ENCODE data around the genes PUS7L and TWF1.

DNA sequence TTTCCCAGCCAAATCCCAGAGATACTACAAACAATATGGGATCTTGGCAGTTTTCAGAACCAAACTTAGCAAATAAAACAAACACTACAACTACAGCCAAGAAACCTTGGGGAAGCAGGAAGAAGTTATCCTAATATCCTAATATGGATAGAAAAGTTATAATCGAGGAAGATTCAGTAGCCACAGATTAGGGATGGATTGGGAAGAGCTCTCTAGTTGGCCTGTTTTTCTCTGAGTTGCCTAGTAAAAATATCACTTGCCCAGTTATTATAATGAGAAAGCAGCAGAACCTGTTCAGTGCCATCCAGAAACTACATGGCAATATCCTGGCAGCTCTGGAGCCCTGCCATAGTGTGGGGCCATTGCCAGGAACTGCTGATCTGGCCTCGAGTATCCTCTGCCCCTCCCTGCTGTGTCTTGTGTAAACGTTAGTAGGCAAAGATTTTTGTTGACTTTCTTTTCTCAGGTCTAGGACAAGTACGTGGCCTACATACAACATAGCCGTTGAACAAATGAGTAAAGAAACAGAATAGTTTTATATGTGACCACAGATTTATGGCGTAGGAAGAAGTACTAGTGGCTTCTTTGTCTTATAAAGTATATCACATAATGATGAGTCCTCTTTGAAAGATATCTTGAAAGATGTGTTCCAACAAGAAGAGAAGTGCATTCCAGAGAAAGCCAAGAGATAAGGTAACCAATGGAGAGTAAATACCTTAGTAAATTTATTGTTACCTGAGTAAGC is 193.3 kb downstream of the SLC2A13 start:
- PRO-cap, 2 experiments: no peak in any of the 2 experiments
- RAMPAGE, long total RNA, 5 experiments: no peak in any of the 5 experiments

DNA sequence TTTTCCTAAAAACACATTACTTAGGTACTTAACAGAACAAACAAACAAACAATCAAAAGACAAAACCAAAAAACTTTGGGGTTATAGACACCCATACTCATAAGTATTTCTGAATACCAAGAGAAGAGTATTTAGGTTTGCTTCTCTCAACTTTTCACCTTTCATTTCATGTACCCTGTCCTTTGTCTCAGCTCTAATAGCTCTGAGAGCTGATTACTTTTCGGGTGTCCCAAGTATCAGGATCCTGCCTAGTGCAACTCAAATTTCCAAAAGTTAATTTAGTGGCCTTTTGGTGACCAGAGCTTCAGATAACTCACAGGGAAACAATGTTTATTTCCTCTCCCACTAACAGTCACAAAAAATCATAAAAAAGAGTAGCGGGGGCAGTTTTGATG is 826 bp upstream of the LRRK2 start:
- PRO-cap, 2 experiments: no peak in any of the 2 experiments
- RAMPAGE, long total RNA, 5 experiments: no peak in any of the 5 experiments

- PRO-cap, 2 experiments: no peak in any of the 2 experiments
- RAMPAGE, long total RNA, 5 experiments: no peak in any of the 5 experiments
Observed at GRCh38 chr12:40243390-40243726, 18.6 kb downstream of the LRRK2 start.

DNA sequence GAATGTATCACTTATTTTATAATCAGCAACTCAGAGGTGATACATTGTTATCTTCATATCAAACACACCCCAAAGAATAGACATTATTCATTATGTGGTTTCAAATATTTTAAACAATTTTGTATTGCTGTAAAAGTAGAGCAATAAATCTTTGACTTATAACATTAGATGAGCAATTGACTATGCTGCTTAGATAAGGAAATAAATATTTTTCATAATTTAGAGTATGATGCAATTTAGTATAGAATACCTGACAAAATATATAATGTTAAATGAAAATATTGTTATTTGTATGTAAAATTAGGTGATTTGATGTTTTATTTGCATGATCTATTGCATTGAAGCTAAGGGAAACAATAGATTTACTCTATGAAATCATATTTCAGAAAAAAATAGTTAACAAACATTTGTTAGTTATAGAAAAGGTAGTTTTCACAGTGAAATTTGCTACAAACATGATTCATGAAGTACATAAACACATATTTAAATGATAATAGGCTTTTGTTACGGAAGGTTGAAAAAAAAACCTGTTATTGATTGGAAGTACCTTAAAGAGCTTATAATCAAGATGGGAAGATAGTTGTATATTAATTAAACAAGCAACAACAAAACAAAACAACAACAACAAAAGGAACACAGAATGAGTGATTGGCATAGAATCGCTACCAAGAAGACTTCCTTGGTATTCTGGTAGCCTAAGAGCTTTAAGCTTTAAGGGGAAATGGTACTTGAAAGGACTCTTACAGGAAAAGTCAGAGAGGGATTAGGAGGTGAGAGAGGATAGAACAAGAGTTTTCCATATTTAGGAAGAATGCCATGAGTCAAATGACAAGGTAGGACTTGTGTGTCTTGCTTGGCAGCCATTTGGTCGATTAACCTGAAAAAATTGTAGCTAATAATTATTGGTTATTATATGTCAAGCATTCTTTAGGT is 14.8 kb downstream of the PDZRN4 start:
- PRO-cap, 2 experiments: no peak in any of the 2 experiments
- RAMPAGE, long total RNA, 5 experiments: no peak in any of the 5 experiments

- PRO-cap, 2 experiments: peak in 2 of 2 experiments; most common minus-strand start chr12:41212960 (in 2)
- RAMPAGE, long total RNA, 5 experiments: no peak in any of the 5 experiments
Observed at GRCh38 chr12:41212551-41213161, 24.5 kb downstream of the PDZRN4 start.

DNA sequence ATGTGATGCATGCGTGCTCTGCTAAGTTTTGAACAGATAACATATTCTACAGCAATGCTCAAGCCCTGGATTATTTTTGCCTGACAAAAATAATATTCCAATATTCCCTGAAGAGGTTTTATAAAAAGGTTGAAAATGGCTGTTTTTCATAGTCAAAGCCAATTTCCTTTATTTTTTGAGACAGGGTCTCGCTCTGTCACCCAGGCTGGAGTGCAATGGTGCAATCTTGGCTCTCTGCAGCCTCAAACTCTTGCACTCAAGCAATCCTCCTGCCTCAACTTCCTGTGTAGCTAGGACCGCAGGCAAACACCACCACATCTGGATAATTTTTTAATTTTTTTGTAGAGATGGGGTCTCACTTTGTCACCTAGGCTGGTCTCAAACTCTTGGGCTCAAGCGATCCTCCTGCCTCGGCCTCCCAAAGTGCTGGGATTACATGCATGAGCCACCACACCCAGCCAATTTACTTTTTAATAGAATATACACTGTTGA is 62.3 kb downstream of the GXYLT1 start:
- PRO-cap, 2 experiments: no peak in any of the 2 experiments
- RAMPAGE, long total RNA, 5 experiments: no peak in any of the 5 experiments

- PRO-cap, 2 experiments: no peak in any of the 2 experiments
- RAMPAGE, long total RNA, 5 experiments: no peak in any of the 5 experiments
Observed at GRCh38 chr12:42084282-42084986, 60.2 kb downstream of the GXYLT1 start.

GRCh38 chr12:42422162-42422680 is 96.3 kb downstream of the PPHLN1 start:
- PRO-cap, 2 experiments: peak in 1 of 2 experiments; most common plus-strand start chr12:42422554 (in 1); most common minus-strand start chr12:42422353 (in 1)
- RAMPAGE, long total RNA, 5 experiments: no peak in any of the 5 experiments

DNA sequence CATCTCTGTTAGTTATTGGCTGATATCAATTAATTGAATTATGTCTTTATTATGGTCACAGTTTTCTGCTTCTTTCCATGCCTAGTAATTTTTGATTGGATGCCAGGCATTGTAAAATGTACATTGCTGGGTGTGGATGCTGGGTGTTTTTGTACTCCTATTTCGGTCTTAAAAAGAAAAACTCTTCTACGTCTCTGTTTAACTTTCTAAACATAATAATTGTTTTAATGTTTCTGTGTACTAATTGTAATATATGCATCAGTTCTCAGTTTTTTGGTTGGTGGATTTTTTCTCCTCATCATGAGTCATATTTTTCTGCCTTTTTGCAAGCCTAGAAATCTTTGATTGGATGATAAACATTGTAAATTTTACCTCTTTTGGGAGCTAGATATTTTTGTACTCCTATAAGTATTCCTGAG is 296.2 kb upstream of the PRICKLE1 start:
- PRO-cap, 2 experiments: no peak in any of the 2 experiments
- RAMPAGE, long total RNA, 5 experiments: no peak in any of the 5 experiments

DNA sequence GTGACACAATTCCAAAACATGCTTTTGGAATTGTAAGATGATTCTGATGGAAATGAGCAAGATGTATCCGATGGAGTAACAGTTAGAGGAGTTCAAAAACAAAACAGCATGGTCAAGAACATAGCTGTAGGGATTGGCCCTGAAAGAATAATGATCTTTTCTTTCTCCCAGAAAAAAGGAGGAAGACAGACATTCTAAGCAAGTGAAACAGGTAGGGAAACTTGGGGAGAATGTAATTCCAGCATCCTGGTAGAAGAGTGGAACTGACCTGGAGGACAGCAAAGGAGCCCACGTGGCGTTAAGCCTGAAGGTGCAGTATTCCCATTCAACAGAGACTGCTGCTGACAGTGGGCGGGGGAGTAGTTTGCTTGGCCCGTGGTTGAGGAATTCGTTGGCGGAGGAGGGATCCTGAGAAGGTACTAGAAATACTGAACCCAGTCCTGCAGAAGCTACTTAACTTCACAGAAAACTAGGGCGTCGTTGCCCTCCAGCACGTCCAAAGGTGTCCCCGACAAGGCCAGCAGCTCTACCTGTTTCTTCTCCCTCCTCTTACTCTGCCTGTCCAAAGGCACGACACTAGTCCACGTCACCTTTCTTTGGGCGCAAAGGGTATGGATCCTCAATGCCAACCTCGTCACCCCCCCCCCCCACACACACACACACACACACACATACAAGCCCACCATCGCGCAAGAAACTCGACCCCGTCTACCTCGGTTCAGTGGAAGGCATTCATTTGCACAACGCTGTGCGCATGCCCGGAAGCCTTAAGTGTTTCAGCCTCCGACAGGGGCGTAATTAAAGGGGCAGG is at the start of gene PUS7L:
TSS of gene PUS7L (minus strand) at position 773 of the 811 bp plus-strand sequence.
- PRO-cap, 2 experiments: peak in 2 of 2 experiments; most common plus-strand start position 452 of the sequence (in 1); most common minus-strand start position 769 of the sequence (in 2)
- RAMPAGE, long total RNA, 5 experiments: start-site peak on the minus strand in 3 of 5 experiments, centred at positions 735 to 743 of the sequence, 25 to 120 reads per replicate

GRCh38 chr12:43805592-43806713 is at the start of gene TWF1:
TWF1 (minus strand) TSS chr12:43806317.
- PRO-cap, 2 experiments: peak in 2 of 2 experiments; most common plus-strand start chr12:43806000 (in 2); most common minus-strand start chr12:43806316 (in 2)
- RAMPAGE, long total RNA, 5 experiments: start-site peak on the minus strand in 5 of 5 experiments, at chr12:43806255-43806331 at its widest, 282 to 3,972 reads per replicate

GRCh38 chr12:43936348-43937216 is 100.7 kb downstream of the TMEM117 start:
- PRO-cap, 2 experiments: no peak in any of the 2 experiments
- RAMPAGE, long total RNA, 5 experiments: no peak in any of the 5 experiments

GRCh38 chr12:43952117-43952825 is 116.4 kb downstream of the TMEM117 start:
- PRO-cap, 2 experiments: no peak in any of the 2 experiments
- RAMPAGE, long total RNA, 5 experiments: no peak in any of the 5 experiments

GRCh38 chr12:44834936-44835436 is 41.1 kb downstream of the NELL2 start:
- PRO-cap, 2 experiments: no peak in any of the 2 experiments
- RAMPAGE, long total RNA, 5 experiments: no peak in any of the 5 experiments

DNA sequence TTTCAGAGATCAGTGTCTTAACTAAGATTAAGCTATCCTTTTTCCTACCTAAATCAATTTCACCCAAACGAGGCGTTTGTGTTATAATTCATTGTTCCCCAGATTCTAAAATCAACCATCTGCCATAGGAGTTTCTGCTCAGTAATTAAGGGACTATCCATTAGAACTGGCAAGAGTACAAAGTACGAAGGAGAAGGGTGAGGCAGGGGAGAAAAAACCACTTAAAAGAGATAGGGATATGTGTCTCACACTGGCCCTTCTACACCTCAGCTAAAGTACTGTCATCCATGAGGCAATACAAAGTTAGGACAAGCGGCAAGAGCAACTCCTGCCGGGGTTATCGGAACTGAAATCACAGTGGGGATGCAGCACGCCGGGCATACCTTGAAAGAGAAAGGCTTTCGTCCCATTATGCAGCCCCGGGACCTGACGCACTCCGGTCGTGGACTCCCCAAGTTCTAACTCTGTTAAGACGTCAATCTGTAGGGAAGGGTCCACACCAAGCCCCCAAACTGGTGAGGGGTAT is 1.2 kb downstream of the NELL2 start:
- PRO-cap, 2 experiments: no peak in any of the 2 experiments
- RAMPAGE, long total RNA, 5 experiments: no peak in any of the 5 experiments

DNA sequence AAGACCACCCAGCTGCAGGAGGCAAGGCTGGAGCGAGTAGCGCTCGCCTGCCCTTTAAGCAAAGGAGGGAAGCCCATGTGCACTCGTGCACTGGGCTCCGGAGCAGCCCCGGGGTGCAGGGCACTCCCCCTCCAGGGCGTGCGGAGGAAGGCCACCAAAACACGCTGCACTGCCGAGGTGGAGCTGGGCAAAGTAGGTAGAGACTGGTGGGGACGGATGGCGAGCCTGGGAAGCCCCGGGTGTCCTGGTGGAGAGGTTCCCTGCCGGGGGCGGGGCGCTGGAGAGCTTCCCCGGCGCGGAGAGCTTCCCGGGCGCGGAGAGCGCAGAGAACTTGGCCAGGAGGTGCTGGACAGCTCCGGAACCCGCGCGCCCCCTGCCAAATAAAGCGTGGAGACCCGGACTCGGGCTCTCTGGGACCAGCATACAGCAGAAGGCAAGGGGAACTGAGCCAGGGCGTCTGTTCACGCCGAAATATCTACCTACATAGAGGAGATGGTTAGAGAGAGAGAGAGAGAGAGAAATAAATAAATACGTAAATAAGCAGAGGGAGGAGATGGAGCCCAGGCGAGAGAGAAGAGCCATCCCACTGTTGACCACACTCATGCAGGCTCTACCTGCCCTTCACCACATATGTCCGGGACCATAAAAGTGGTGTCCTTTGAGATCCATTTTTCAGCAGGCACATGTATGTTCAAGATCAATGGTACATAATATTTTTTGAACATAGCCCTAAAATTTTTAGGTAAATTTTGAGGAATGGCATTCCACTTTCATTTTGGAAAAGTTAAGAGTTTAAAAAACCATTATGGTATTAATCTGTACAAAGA is 747 bp upstream of the NELL2 start:
- PRO-cap, 2 experiments: no peak in any of the 2 experiments
- RAMPAGE, long total RNA, 5 experiments: no peak in any of the 5 experiments

DNA sequence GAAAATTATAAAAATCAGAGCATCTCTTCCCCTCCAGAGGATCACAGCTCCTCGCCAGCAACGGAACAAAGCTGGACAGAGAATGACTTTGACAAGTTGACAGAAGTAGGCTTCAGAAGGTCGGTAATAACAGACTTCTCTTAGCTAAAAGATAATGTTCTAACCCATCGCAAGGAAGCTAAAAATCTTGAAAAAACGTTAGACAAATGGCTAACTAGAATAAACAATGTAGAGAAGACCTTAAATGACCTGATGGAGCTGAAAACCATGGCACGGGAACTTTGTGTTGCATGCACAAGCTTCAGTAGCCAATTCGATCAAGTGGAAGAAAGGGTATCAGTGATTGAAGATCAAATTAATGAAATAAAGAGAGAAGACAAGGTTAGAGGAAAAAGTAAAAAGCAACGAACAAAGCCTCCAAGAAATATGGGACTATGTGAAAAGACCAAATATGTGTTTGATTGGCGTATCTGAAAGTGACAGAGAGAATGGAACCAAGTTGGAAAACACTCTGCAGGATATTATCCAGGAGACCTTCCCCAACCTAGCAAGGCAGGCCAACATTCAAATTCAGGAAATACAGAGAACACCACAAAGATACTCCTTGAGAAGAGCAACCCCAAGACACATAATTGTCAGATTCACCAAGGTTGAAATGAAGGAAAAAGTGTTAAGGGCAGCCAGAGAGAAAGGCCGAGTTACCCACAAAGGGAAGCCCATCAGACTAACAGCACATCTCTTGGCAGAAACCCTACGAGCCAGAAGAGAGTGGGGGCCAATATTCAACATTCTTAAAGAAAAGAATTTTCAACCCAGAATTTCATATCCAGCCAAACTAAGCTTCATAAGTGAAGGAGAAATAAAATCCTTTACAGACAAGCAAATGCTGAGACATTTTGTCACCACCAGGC is 177.3 kb downstream of the ANO6 start:
- PRO-cap, 2 experiments: no peak in any of the 2 experiments
- RAMPAGE, long total RNA, 5 experiments: no peak in any of the 5 experiments

DNA sequence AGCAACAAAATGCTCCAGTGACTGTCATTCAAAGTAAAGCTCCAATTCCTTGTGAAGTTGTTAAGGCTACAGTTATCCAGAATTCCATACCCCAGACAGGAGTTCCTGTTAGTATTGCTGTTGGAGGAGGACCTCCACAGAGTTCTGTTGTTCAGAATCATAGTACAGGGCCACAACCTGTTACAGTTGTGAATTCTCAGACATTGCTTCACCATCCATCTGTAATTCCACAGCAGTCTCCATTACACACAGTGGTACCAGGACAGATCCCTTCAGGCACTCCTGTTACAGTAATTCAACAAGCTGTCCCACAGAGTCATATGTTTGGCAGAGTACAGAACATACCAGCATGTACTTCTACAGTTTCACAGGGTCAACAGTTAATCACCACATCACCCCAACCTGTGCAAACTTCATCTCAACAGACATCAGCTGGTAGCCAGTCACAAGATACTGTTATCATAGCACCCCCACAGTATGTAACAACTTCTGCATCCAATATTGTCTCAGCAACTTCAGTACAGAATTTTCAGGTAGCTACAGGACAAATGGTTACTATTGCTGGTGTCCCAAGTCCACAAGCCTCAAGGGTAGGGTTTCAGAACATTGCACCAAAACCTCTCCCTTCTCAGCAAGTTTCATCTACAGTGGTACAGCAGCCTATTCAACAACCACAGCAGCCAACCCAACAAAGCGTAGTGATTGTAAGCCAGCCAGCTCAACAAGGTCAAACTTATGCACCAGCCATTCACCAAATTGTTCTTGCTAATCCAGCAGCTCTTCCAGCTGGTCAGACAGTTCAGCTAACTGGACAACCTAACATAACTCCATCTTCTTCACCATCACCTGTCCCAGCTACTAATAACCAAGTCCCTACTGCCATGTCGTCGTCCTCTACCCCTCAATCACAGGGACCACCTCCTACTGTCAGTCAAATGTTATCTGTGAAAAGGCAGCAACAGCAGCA is 121.0 kb downstream of the ARID2 start:
- PRO-cap, 2 experiments: no peak in any of the 2 experiments
- RAMPAGE, long total RNA, 5 experiments: no peak in any of the 5 experiments

DNA sequence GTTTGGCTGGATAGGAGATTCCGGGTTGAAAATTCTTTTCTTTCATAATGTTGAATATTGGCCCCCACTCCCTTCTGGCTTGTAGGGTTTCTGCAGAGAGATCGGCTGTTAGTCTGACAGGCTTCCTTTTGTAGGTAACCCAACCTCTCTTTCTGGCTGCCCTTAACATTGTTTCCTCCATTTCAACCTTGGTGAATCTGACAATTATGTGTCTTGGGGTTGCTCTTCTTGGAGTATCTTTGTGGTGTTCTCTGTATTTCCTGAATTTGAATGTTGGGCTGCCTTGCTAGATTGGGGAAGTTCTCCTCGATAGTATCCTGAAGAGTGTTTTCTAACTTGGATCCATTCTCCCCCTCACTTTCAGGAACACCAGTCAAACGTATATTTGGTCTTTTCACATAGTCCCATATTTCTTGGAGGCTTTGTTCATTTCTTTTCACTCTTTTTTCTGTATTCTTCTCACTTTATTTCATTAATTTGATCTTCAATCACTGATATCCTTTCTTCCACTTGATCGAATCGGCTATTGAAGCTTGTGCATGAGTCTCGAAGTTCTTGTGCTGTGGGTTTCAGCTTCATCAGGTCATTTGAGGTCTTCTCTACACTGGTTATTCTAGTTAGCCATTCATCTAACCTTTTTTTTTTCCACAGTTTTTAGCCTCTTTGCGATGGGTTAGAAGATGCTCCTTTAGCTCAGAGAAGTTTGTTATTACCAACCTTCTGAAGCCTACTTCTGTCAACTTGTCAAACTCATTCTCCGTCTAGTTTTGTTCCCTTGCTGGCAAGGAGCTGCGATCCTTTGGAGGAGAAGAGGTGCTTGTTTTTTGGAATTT is 74.4 kb downstream of the SLC38A1 start:
- PRO-cap, 2 experiments: no peak in any of the 2 experiments
- RAMPAGE, long total RNA, 5 experiments: no peak in any of the 5 experiments

DNA sequence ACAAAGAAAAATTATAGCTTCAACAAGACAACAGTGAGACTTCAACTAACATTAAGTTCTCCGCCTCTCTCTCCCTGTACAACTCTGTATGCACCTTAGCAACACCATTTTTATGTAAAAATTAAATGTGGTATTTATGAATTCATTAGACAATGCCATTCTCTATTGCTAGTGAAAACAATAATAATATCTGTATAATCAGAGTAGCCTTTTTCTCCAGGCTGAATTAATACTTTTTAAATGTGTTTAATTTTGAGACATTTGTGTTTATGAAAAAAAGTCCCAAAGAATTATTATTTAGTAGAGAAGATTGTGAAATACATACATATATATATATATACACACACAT is 68.8 kb downstream of the SLC38A1 start:
- PRO-cap, 2 experiments: no peak in any of the 2 experiments
- RAMPAGE, long total RNA, 5 experiments: no peak in any of the 5 experiments